Paraaortic lymph node (tissue), 1 donor: ENCODE measurements around a stretch of chr3.

DNA sequence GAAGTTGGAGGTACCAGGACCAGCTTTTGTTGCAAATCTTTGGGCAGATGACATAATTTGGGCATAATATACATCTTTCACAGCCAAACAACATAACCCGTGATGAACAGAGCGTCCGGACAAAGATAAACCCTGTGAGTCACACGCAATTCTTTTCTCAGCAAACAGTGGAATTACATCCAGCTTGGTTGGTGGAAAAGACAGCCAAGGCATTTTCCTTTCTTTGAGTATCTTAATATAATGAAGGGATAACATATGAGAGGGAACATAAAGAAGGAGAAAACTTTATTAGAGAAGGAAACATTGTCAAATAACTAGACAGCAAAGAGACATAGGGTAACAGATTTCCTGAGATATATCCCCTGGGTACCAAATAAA lies 419.5 kb upstream of the ADAMTS9 start:
- PRO-cap = no peak

DNA sequence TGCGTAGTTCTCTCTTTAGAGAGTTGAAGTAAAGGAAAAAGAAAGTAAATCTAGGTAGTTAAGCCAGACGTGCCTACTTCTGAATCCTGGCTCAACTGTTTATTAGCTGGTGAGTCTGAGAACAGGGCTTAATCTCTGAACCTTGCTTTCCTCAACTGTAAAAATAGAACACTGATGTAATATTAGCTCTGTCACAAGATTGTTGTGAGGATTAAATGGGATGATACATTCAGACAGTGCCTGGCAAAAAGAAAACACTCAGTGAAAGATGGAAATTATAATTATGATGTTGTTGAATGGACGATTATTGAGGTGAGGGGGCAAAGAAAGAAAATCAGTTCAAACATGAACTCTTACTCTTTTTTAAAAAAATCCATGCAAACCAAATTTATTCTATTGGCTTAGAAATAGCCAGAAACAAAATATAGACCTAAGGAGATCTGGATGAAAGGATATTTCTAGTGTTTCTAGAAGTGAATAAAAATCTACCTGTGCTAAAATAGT lies 413.3 kb downstream of the MAGI1 start:
- PRO-cap = no peak

GRCh38 chr3:66153417-66153853 lies 67.4 kb upstream of the SLC25A26 start:
- PRO-cap = no peak

DNA sequence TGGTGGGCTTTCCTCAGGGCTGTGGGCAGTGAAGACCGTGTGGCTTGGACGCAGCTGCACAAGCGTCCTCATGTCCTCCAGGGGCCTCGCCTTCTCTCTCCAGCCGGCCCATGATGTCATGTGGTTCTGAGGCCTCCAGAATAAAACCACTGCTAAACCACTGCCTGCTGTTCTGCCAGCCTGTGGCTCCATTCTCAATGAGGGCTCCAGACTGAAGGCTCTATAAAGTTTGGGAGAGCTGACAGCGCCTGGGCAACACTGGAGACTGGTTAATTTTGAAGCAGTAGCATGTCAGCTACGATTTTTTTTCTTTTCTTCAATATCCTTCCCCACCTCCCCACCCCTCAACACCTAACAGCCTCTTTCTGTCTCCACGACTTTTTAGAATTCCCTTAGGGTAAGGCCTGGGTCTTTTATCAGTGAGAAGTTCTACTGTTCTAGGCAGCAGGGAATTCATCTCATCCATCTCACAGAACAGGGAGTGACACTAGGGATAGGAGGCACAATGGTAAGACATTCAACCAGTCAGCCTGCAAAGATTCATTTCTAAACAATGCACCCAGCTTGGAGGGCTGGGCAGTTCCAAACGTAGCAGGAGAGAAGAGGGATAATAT lies 43.8 kb downstream of the LRIG1 start:
- PRO-cap = no peak

GRCh38 chr3:66485248-66485523 lies 15.6 kb downstream of the LRIG1 start:
- PRO-cap = no peak

GRCh38 chr3:66499242-66499767 lies 1.5 kb downstream of the LRIG1 start:
- PRO-cap = bidirectional peak, plus-strand start at chr3:66499527, minus-strand start at chr3:66499364

- PRO-cap = no peak
Measured at GRCh38 chr3:66803041-66803747, 194.9 kb upstream of the KBTBD8 start.

GRCh38 chr3:66820194-66820436 lies 178.0 kb upstream of the KBTBD8 start:
- PRO-cap = no peak

GRCh38 chr3:66822247-66822705 lies 175.8 kb upstream of the KBTBD8 start:
- PRO-cap = no peak

GRCh38 chr3:66972225-66972532 lies 25.9 kb upstream of the KBTBD8 start:
- PRO-cap = no peak

- PRO-cap = no peak
Measured at GRCh38 chr3:67646676-67647297, 7.6 kb downstream of the SUCLG2 start.

- PRO-cap = no peak
Measured at GRCh38 chr3:67653910-67654495, 409 bp downstream of the SUCLG2 start.

- PRO-cap = unidirectional peak, minus-strand start at chr3:69092323
Measured at GRCh38 chr3:69091471-69092667, 7.1 kb downstream of the ARL6IP5 start.

GRCh38 chr3:69095657-69096115 lies 10.9 kb downstream of the ARL6IP5 start:
- PRO-cap = no peak

GRCh38 chr3:69540927-69541579 lies 155.2 kb upstream of the FRMD4B start:
- PRO-cap = no peak

DNA sequence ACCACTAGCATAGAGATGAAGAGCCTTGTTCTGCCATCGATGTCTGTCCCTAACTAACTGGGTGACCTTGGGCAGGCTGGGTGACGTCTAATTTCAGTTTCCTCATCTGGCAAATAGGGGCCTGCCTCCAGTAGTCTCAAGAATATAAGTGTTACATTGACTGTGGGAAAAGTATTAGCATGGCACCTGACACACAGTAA lies 5.0 kb downstream of the MITF start:
- PRO-cap = no peak

GRCh38 chr3:69771067-69771775 lies 32.0 kb downstream of the MITF start:
- PRO-cap = no peak

DNA sequence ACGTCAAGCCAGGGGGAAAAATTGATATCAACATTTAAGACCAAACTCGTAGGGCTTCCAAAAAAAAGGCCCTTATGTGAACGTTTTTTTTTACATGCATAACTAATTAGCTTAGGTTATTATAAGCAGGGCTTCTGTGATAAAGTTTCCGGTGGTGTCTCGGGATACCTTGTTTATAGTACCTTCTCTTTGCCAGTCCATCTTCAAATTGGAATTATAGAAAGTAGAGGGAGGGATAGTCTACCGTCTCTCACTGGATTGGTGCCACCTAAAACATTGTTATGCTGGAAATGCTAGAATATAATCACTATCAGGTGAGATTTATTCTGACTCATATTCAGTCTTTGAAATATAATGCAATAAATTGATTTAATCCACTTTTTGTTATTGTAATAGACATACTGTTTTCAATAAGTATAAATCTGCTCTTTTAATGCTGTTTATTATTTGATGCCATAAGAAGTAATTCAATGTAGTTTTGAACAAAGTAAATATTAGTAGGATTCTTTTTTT lies 197.2 kb downstream of the MITF start:
- PRO-cap = no peak

GRCh38 chr3:69999167-69999831 lies 260.0 kb downstream of the MITF start:
- PRO-cap = no peak

DNA sequence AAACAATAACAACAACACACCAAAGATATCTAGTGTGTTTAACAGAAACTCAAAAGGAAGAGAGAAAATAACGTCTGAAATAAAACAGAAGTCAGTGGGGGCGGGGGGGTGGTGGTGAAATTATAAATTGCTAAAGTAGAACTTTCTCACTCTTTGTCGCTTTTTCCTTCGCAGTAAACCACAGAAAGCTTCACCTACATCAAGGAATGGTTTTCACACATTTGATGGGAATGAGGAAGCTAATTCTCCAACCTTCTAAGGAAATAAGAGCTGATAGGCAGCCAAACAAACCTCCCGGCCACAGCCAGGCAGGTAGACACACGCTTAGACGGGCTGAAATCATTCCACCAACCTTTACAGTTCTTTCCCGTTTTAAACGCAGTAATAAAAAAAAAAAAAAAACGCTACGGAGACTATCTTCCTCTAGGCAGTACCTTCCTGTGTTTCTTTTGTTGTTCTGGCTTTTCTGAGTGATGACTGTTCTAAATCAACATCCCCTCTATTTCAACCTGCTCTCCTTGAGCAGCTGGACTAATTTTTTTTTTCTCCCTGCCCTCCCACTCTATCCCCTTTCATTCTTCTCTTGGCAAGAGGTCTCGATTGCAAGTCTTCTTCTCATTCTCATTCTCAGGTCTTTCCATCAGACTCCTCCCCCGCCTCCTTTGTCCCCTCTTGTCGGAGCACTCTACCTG lies 390.9 kb upstream of the MDFIC2 start:
- PRO-cap = unidirectional peak, plus-strand start at position 389 of the sequence